ENCODE measurements around a stretch of chr9.

DNA sequence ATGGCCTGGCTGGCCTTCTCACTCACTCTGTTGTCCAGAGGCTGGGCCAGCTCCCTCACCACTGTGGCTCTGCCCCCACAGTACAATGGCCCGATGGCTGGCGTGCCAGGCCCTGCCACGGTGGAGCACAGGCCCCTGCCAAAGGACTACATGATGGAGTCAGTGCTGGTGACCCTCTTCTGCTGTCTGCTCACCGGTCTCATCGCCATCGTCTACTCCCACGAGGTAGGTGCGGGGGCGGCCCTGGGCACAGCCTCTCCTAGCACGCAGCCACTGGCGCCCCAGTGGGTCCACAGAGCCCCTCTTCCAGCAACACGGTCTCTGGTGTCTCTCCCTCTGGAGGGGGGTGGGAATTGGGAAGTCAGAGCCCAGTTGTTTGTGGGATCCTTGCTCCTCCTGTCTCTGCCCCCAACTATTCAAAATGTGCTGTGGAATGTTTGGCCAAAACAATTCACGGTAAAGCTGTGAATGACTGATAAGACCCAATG, 10.7 kb downstream of the PRRT1B start:
- PRO-cap = no peak

DNA sequence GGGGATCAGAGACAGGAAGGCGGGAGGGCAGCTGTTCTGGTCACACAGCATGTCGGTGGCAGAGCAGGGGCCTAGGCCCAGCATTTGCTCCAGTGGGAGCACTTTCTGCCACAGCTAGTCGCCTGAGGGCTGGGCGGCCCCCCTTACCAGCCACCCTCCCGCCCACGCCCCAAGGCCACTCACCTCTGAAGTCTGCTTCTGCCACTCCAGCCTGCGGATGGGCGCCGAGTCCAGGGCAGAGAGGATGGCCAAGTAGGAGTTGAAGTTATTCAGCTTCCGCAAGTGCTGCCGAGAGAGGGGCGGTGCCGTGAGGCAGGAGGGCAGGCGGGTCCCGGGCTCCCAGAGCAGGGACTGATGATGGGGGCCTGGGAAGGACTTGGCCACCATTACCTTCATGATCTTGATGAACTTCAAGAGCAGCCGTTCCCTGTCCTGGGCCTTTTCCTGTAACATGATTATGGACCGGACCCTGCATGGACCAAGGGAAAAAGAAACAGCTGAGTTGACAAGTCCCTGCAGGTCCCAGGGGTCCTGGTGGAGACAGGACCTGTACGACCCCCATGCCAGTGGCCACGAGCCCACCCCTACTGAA, 38.9 kb downstream of the PRRT1B start:
- PRO-cap = no peak

DNA sequence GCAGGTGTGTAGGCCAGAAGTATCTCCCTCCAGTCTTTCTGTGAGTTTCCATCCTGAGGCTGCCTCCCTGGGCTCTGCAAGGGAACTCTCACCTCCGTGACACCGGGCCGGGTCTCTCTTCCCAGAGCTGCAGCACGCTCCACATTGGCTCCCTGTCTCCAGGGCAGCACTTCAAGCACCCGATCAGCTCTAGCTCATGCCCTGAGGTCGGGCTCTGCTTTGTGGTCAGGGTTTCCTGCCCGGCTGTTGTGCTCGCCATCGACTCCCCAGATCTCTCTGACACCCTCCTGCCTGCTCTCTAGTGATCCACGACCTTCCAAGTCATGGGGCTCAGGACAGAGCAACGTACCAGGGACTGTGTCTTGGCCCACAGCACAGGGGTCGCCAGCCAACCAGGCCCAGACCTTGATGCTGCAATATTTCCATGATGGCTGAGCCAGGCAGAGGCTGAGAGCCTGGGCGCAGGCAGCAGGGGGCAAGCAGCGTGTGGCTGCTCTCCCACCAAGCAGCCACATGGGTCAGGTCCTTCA, 45.1 kb downstream of the PRRT1B start:
- PRO-cap = no peak

- PRO-cap = no peak
Measured at GRCh38 chr9:131619362-131619831, 74.1 kb downstream of the PRRT1B start.

DNA sequence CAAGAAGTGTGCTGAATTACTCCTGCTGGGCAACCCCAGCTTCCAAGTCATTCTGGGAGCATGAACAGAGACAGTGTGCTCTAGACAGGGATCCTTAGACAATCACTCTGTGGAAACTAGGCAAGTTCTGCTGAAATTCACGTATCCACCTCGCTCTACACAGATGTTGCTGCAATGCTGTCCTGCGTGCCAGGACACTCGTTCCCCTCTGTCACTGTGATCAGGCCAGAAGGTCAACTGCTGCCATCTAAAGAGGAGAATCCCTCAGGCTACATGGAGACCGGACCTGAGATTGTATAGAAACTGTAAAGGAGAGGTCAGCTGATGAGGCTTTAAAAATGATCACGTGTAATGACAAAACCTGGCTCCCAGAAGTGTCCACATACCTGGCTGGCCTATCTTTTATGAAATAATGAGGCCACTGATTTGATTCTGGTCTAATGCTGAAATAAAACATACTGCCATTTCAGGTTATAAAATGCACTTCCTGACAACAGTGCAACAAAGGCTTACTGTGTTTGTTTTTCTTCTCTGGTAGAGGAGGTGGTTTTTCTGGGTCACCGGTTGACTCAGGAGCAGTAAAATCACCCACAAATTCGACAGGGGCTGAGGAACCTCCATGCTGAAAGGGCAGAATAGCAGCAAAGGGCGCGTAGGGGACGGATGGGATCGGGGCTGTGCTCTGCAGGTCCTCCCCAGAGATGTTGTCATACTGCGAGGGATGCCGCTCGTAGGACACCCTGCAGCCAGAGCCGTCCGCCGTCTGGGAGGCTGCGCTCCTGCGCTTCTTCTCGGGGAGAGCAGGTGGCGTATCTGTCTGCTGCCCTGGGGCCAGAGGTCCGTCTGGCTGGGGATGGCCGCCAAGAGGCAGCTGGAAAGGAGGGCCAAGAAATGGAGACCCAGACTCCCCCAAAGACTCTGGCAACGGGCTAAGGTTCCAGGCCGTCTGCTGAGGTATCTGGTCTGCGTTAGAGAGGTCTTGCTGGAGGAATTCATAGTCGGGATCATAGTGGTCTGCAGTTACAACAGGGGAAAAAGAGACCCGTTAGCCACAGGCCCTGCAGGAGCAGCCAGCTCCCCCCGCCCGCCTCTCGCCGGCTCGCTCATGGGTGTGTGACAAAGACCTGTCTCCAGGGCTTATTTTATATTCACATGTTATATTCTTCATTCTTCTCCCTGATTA, 80.5 kb downstream of the PRRT1B start:
- PRO-cap = unidirectional peak, plus-strand start at position 593 of the sequence

DNA sequence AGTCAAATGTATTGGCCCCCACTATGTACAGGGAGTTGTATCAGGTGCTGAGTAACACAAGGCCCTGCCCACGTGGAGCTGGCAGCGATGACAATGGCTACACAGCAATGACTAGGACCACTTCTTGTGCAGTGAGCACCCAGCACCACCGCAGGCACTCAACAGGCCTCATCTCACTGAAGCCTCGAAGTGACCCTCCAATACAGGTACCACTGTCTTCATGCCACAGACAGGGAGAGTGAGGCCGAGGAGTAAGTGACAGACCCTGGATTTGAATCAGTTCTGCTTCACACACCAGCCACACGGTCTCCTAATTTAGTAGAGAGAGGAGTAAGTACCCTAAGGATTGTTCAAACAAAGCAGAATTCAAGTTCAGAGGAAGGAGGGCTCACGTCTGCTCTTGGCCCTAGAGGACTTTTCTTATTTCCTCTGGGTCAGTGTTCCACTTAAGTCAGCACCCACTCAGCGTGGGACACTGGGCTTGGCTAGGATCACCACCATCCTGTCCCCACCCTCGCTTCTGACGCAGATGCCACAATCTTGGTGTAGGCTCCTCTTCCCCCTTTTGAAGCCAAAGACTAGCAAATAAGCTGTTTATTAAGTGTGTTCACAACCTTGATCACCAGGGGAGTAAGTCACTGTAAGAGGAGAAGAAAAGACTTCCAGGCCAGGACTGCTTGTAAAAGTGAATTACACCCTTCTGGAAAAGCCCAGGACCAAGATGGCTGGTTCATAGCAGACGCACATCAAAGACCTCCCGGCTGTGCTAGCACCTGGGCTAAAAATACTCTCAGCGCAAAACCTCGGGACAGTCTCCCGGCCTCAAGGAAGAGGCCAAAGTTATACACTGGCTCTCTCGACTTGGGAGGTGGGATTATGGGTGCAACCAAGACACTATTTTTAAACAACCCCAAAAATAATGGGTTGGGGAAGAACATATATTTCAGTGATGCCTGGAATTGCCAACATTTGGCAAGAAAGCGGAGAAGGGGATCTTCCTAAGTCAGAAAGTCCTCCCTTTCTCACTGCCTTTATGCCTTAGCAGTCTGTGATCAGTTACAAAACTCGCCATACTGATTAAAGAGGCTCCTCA, 69.7 kb downstream of the RAPGEF1 start:
- PRO-cap = bidirectional peak, plus-strand start at position 475 of the sequence, minus-strand start at position 422 of the sequence

DNA sequence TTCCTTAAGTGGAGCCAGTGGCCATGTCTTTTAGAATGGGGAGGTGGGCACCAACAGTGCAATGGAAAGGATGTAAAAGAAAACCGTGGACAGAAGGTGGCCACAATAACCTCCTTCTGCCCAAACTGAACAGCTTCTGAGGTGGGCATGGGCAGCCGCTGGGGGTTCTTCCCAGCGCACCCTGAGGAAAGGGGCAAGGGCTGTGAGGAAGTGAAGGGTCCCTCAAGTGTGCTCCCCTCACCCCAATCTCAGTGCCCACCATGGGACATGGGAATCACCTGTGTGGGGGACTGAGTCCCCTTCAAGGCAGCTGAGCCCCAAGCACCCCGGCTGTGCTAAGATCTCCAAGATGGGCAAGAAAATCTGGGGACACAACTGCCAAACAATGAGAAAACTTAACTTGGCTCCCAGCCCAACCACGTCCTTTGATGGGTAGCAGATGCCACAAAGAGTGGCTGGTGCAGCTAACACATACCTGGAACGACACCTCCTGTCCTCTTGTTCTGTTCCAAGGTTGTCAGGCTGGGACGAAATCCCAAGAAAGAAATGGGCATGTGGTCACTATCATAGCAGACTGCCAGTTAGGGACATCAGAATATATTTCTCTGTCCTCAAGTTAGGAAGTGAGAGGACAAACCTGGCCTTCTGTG, 63.7 kb downstream of the RAPGEF1 start:
- PRO-cap = no peak

DNA sequence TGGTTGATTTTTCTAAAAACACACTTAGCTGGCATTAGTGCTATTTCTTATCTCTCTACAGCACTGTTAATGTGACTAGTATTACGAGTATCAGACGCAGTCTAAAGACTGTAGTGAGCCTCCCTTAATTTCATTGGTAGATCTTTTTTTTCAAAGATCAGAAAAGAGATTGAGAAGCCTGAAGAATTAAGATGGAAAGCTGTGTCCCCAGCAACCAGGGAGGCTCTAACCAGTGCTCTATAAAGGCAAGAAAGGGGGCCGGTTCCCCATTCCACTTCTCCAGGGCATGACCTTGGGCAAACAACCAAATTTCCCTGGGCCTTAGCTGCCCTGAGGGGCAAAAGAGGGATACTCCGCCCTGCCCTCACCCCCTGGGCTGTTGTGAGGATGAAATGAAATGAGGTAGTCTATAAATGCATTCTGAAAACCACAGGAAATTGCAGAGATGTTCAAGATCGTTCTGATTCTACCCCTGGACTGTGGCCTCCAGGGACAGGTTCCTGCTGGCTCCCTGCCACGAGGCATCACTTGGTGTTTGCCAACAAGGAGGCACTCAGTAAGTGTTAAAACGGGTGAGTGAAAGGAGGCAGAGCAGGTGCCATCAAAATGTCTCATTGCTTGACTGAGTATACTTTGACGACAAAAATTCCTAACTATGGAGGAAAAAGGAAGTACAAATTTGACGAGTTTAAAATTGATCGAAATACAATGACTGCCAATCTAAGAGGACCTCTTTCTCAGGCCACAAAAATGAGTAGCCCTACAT, 5.7 kb downstream of the RAPGEF1 start:
- PRO-cap = no peak

- PRO-cap = bidirectional peak, plus-strand start at chr9:131735801, minus-strand start at chr9:131735574
Measured at GRCh38 chr9:131735287-131736093, 4.4 kb downstream of the RAPGEF1 start.

DNA sequence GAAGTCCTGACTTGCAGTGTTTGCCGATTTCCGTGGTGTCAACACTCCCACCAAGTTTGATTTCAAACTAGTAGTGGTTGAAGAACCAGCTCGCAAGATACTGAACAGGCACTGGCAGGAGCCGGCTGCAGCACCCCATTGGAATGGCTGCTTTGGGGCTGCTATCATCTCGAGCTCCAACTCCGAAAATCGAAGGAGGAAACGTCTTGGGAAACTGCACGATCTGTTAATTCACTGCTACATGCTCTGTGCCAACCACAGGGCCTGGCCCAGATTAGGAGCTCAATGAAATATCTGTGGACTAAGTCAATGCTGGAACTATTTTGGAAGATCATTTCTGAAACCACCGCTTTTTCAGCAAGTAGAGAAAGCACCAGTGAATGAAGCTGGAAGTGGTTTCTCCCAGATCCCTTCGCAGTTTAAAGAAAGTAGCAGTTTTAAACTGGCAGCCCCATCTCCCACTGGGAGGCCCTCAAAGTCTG, 122.7 kb upstream of the RAPGEF1 start:
- PRO-cap = no peak

GRCh38 chr9:131866198-131866827, 126.4 kb upstream of the RAPGEF1 start:
- PRO-cap = no peak

DNA sequence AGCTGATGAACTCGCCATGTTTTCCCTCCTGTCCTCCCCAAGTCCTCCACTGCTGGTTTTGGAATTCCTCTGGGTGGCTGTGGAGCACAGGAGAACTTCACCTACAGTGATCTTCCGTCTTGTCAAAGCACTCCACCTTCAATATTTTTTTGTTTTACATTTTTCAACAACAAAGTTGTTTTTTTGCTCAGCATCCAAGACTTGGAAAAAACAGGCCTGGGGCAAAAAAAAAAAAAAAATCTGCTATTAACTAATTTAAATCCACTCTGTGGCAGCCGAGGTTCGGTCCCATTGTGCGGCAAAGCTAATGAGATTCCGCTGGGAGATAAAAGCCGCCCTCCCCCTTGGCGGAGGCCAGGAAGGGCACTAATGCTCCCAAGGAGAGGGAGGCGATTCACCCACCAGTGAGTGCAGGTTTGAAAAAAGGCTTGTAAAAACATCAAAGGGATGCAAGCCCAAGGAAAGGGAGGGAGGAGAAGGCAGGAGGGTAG, 129.3 kb upstream of the RAPGEF1 start:
- PRO-cap = no peak

DNA sequence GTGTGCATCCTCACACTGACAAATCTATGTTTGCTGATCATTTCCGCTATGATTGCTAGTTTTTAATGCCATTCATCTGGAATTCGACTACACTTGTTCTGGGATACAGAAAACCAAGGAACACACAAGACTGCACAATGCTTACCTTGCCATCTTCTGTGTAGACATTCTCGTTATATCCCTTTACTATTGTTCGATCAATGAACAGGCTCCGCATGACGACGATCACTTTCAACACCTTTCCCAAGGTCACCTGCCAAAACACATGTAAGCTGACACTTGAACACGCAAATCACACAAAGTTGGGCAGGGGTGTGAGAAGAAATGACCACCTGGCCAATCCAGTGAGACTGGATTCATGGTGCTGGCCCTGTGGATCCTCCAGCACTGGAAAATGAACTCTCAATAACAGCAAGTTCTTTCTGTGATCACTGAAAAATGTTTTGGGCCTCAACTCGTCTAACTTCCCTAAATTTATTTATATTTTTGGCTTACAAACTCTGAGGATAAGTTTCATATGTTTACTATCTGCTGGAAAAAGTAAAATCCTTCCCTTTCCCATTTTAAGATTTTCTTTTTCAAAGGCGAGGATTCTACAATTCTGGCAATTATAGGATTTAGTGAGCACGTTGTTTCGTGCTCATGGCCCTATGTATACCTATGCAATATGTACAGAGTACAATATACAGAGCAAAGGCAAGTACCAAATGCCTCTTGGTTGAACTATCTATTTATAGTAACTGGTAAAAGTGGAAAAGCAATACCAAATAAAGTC, 154.1 kb upstream of the RAPGEF1 start:
- PRO-cap = no peak

- PRO-cap = no peak
Measured at GRCh38 chr9:132197763-132198130, 35.9 kb downstream of the NTNG2 start.

DNA sequence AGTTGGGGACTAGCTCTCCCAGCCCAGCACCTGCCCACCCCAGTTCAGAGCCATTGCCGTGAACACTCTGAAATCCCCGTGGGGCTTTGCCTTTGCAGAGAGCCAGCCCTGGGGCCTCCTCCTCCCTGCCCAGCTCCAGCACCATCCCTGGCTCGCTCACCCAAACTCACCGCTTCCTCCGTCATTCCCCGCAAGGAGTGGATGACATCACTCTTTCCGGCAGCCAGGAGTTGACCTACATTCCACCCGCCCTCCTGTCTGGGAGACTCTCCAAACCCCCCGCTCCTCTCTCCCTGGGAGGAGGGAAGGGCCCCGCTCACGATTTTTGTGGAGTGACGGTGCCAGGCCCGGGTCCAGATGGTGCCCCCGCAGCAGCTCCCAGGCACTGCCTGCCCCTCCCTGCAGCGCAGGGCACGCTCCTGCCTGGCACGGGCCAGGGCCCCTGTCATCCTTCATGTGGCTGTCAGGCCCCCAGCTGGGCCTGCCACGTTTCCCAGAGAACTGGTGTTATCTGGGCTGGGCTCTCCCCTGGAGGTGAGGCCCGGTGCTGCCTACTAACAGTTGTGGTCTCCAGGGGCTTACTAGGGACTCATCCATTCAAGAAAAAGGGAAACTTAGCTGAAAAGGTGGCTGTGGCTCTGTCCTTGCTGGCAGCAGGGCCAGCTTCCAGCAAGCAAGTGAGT, 52.2 kb downstream of the NTNG2 start:
- PRO-cap = no peak

GRCh38 chr9:132401440-132402743, 4.7 kb downstream of the TTF1 start:
- PRO-cap = no peak

DNA sequence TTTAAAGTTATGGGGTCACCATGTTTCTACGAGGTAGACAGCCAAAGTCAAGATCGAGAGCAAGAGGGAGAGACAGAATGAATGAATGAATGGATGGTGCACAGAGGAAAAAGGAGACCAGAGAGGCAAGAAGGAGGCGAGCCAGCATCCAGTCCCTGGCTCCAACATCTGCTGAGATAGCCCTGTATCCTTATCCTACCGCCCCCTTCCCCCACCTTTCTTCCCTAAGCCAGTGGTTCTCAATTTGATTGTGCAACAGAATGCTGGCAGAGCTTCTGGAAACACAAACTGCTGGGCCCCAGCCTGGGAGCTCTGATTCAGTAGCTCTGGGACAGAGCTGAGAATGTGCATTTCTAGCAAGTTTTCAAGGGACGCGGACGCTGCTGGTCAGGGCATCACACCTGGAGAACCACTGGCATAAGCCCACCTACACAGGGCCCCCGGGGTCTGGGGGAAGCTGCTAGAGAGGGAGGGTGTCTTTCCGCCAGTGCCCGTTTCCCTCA, 21.1 kb downstream of the AK8 start:
- PRO-cap = no peak

- PRO-cap = no peak
Measured at GRCh38 chr9:132896794-132897667, 18.3 kb downstream of the SPACA9 start.

- PRO-cap = bidirectional peak, plus-strand start at chr9:133030742, minus-strand start at chr9:133030447
Measured at GRCh38 chr9:133029512-133030560, 961 bp upstream of the GTF3C5 start.

GRCh38 chr9:133066725-133067527, 5.1 kb downstream of the CEL start:
- PRO-cap = no peak

Data from vermiform appendix (tissue), 1 donor.